ENCODE data around the gene GPA33.

DNA sequence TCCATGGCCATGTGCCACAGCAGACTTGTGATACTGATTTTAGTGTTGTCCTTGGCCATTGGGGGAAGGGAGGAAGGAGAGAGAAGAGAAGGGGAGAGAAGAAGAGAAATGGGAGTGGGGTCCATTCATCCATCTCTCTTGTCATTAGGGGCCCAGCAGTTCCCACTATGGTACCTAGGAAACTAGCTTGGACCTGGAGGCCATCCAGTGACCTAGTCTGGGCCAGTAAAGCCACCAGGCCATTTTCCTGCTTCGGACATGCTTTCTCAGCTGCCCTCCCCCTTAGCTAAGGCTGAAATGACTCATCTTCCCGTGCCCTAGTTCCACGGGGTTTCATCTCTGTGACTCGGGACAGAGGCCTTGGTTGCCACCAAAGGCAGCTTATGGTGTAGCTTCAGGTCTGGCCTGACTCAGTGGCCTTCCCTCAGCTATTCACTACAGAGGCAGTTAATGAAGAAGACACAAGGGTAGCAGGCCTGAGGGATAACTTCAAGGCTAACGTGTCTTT is 82.2 kb downstream of the PBX1 start:
- PRO-cap, result no peak
- RAMPAGE, long total RNA, result no peak

- PRO-cap, result no peak
- RAMPAGE, long total RNA, result no peak
Observed at GRCh38 chr1:164650094-164651044, 91.4 kb downstream of the PBX1 start.

DNA sequence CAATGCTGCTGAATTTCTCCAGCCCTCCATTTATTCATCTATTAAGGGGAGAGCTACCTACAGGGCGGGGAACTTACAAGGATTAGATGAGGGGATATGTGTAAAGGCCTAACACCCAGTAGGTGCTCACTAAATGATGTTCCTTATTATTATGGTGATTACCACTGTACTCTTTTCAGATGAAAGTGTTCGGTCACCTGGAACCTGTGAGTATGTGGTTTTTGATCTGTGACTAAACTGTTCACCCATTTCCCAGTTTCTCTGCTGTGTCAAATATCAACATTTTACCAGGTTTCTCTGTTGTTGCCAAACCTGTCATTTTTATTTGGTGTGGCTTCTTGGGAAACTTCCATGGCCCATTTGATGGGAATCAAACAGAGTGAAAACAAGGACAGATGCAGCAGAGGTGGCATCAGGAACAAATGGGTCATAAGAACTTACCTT is 127.1 kb downstream of the PBX1 start:
- PRO-cap, result no peak
- RAMPAGE, long total RNA, result no peak

GRCh38 chr1:164723450-164724016 is 164.5 kb downstream of the PBX1 start:
- PRO-cap, result no peak
- RAMPAGE, long total RNA, result no peak

DNA sequence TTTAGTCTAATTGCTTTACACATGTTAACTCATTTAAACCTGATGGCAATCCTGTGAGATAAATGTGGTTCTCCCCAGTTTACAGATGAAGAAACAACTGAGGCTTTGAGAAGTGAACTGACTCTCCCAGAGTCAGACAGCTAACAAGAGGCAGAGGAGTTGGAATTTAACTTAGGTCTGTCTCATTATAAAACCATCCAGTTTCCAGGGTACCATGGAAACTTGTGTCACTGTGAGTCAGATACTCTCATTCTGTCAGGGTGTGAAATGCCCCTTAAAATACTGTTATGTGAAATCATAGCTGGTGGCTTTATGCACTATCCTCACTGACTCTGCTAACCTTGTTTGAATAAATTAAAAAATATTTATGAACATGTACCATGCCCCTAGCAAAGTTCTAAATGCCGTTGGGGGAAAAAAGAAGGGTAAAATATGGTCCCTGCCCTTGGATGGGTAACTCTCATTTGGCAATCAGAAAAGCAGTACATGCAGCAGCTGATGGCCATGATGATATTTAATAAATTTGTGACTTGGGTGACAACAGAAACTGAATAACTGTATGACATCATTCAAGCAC is 206.7 kb downstream of the PBX1 start:
- PRO-cap, result no peak
- RAMPAGE, long total RNA, result no peak

- PRO-cap, result no peak
- RAMPAGE, long total RNA, result no peak
Observed at GRCh38 chr1:165253747-165254146, 102.8 kb downstream of the LMX1A start.

GRCh38 chr1:165597682-165599131 is 32.8 kb upstream of the MGST3 start:
- PRO-cap, result bidirectional peak, plus-strand start at chr1:165598363, minus-strand start at chr1:165598264
- RAMPAGE, long total RNA, result no peak

DNA sequence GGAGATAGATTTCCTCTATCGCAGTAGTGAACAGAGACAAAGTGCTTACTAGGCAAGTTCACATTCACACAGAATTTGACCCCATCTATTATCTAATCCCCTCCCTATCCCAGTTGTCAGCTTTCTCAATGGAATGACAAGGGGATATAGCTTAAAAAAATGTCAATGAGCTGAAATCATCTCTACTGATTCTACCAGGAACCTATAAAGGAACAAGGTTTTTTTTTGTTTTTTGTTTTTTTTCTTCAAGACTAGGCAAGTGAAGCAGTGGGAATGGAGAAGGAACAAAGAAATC is 31.3 kb downstream of the MGST3 start:
- PRO-cap, result no peak
- RAMPAGE, long total RNA, result no peak

DNA sequence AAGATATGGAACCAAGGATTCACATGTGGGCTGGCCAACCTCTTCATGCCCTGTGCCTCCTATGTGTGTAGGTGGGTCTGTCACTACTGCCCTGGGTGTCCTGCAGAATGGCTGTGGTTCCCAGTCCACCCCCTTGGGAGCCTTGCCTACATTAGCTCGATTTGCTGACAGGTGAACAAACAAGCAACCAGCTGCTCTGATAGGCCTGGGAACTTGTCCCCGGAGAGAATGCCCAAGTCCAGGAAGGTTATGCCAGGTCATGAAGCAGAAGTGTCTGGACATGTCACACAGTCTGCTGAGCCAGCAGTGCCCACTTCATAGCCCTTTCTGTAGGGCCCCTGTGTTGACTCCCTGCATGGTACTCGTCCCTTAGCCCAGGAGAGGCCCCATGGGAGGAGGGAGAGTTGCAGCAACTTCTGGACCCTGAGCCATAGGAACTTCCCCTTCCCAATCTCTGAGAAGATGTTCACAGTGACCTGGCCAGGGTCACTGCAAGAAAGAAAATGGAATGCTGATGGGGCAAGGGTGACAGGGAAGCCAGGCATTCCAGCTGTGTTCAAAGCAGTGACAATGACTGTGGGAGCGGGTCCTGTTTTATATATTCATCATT is 31.0 kb downstream of the UCK2 start:
- PRO-cap, result no peak
- RAMPAGE, long total RNA, result no peak

GRCh38 chr1:165900434-165901447 is 73.3 kb downstream of the UCK2 start:
- PRO-cap, result no peak
- RAMPAGE, long total RNA, result no peak

DNA sequence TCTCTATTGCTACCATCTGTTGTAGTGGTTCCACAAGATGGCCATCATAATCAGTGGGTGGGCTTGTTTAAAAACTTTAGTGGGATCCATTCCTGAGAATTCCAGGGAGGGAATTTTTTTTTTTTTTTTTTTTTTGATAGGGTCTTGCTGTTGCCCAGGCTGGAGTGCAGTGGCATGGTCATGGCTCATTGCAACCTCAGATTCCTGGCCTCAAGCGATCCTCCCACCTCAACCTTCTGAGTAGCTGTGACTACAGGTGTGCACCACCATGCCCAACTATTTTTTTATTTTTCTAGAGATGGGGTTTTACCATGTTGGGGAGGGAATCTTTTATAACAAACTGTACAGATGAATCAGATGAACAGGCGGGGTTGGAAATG is 87.3 kb downstream of the UCK2 start:
- PRO-cap, result no peak
- RAMPAGE, long total RNA, result no peak

GRCh38 chr1:167066477-167067062 is 23.6 kb downstream of the GPA33 start:
- PRO-cap, result no peak
- RAMPAGE, long total RNA, result no peak

DNA sequence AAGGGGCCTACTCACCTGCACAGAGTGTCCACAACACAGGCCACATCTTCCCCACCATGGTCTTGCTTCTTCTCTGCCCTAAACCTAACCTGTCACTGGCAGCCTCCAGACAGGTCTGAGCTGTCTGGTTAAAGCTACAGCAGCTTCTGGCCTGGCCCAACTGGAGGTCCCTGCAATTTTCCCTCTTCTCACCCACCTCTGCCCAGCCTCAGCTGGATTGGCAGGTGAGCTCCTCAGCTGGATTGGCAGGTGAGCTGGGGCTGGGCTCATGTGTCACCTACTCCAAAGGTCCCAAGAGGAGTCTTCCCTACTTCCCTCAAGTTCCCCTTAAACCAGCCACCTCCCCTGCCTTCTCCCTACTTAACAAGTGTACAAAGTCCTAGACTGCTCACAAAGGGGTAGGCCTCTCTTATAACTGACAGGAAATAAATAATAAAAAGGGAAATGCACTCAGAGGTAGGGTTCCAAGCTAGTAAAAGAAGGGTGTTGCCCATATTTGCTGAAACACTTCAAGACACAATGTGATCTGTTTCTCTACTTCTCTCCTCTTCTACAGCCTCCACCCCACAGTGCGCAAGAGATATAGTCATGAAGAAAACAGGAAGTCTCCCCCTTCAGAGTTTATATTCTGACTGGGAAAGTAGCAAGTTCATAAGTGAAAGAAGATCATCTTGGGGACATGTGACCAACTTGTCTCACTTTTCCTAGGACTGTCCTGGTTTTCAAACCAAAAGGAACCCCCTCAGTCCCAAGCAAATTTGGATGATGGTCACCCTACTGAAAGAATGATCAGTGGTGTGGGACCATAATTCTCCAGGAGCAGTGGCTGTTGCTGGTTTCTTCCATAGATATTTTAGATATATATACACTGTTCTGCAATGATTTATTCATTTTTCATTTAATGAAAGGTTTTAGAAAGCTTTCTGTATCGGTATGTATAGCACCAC is at the start of gene GPA33:
Gene GPA33 (minus strand): TSS at position 148 of the 947 bp plus-strand sequence.
- PRO-cap, result no peak
- RAMPAGE, long total RNA, result no peak

- PRO-cap, result no peak
- RAMPAGE, long total RNA, result no peak
Observed at GRCh38 chr1:167105231-167105887, 11.5 kb downstream of the STYXL2 start.

GRCh38 chr1:167221839-167222779 is 1.4 kb downstream of the POU2F1 start:
- PRO-cap, result bidirectional peak, plus-strand start at chr1:167222076, minus-strand start at chr1:167222003; bidirectional peak, plus-strand start at chr1:167222515, minus-strand start at chr1:167222321
- RAMPAGE, long total RNA, result no peak

- PRO-cap, result no peak
- RAMPAGE, long total RNA, result no peak
Observed at GRCh38 chr1:167422381-167423620, 95.5 kb downstream of the CD247 start.

DNA sequence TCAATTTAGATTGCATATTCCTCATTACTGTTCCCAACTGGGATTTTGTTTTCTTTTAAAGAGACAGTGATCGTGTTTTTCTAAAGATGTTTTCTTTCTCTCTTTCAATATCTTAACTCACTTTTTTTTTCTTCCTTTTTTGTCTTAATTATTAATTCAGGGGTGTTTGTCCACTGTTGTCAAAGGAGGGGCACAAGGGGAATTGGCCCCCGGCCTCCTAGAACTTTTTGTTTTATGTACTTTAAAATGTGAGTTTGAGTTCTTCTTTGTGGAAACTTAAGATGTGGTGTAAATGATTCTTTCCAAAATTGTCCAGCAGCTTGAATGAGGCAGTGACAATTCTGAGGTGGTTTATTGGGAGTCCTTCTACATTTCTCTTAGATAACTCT is 91.9 kb downstream of the CD247 start:
- PRO-cap, result no peak
- RAMPAGE, long total RNA, result no peak

- PRO-cap, result no peak
- RAMPAGE, long total RNA, result no peak
Observed at GRCh38 chr1:167485878-167486839, 32.2 kb downstream of the CD247 start.

- PRO-cap, result no peak
- RAMPAGE, long total RNA, result no peak
Observed at GRCh38 chr1:167490009-167490453, 28.3 kb downstream of the CD247 start.

GRCh38 chr1:167516479-167517447 is 1.6 kb downstream of the CD247 start:
- PRO-cap, result no peak
- RAMPAGE, long total RNA, result no peak

Measured in OCI-LY7 (cell line).